Melanocyte of skin (primary cell): ENCODE data around the genes RTL9 and ALG13.

DNA sequence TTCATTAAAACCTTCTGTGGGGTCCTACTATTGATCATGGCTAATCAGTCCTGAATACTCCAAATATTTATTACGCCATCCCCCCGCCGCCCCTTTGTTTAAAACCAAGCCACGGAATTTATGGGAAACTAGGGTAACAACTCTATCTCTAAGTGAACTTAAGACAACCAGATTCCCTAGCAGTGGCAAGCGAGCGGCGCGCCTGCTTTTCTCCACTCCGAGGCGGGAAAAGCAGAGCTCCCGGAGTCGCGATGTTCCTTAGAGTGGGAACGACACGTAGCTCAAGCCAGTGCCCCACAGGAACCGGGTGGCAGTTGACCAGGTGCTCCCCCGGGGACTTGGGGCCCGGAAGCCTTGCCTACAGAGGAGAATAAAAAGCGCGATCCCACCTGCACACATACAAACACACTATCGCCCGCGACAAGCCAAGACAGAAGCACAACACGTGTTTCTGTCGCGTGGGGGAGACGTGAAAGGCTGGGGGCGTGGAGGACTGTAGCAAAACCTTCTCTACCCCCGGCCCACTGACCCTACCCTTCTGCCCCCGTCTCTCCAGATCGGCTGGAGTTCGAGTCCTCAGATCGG lies 531 bp downstream of the NUP62CL start:
- CAGE, long polyA plus RNA, 2 experiments, result no peak in any of the 2 experiments

DNA sequence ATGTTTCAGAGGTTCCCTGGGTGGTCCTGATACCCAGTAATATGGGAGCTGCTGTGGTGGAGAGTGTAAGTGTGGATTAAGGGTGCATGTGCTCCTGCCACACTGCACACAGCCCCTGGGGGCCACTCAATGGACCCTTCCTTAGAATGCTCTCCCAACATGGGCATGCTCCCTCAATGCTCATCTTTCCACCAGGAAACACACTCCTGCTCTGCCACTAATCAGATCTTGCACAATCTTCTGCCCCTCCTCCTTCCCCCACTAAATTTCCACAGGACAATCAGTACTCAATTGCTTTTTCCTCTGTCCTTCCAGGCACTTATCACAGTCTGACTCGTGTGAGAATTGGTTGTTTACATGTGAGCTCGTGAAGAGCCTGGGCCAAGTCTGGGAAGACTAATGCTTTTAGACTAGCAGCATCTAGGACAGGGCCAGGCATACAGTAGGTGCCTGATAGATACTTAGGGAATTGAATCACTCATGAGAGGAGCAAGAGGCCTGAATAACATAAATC lies 54.8 kb downstream of the PRPS1 start:
- CAGE, long polyA plus RNA, 2 experiments, result no peak in any of the 2 experiments

GRCh38 chrX:107825973-107826701 lies 471 bp downstream of the MID2 start:
- CAGE, long polyA plus RNA, 2 experiments, result no peak in any of the 2 experiments

DNA sequence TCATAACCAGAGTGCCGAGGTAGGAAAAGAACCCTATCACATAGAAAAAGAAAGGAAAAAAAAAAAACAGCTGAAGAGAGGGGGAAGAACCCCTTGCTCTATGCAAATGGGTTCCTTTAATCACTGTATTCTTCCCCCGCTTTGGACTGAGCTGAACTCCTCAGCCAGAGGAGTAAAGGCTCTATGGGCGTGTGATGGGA lies 52.2 kb downstream of the MID2 start:
- CAGE, long polyA plus RNA, 2 experiments, result no peak in any of the 2 experiments

GRCh38 chrX:108084735-108085309 lies 6.5 kb downstream of the PSMD10 start:
- CAGE, long polyA plus RNA, 2 experiments, result no peak in any of the 2 experiments

- CAGE, long polyA plus RNA, 2 experiments, result no peak in any of the 2 experiments
Observed at GRCh38 chrX:109537151-109537800, 632 bp downstream of the NXT2 start.

DNA sequence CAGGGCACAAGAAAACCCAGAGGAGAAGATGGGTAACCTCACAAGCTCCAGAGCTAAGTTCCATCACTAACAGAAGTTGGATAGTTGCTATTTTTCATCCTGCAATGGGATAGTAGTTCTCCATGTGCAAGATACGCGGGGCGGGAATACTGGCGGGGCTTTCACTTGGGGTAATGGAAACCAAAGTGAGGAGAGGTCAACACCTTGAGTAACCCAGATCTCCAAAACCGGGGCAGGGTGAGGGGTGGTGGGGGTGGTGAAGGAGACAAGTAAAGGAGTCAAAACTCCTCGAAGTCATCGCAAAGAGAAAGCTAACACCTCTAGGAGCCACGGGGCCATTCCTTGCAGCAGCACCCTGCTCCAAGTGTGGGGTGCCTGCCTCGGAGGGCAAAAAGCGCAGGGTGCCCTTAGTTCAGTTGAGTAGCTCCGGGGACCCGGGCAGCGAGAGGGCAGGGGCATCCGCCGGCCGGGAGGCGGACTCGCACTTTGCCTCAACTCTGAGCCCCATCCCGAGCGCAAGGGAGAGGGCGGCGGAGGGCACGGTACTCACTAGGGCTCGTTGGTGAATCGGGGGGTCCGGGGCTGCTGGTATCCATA lies 738 bp downstream of the AMMECR1 start:
- CAGE, long polyA plus RNA, 2 experiments, result no peak in any of the 2 experiments

DNA sequence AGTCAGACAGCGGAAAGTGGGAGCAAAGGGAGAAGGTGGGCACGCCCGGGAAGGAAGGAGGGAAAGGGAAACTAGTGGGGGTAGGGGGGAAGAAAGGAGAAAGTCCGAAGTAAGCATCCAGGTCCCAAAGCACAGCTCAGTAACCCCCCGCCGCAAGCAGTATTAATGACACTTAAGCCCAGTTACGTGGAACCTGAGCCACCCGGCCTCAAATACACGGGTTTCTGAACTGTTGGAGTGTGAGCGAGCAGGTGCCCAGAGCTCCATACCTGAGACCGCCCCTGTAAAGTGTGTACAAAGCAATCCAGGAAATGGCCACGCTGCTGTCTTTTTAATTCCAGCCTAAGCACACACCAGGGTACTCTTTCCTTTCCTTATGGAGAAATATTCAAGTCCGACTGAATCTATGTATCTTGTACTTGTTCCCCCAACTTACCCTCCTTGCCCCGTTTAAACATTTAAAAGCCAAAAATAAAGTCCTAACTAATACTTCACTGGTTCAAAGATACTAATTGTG lies 587 bp upstream of the AMMECR1 start:
- CAGE, long polyA plus RNA, 2 experiments, result no peak in any of the 2 experiments

DNA sequence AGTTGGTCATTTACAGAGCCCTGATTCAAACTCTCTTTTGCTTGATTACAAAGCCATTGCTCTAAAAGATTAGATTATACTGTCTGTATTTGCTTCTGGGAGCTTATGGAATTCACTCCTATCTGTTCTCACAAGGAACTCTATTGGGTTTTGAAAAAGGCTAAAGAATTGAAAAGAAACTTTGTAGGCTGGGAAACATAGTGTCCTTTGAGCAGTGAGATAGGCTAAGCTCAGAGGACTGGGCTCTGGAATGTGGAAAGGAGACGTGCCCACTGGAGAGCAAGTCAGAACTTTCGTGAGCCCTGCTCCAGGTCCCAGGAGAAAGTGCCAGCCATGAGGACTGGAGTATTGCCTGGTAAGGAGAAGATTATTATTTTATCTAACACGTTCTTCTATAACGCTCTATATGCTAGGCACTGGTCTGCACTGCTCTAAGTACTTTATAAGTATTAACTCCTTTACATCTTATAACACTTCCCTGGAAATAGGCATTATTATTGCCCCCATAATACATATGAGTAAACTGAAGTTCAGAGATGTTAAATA lies at the start of gene RTL9:
RTL9 (plus strand) TSS at position 287 of the 546 bp plus-strand sequence.
- CAGE, long polyA plus RNA, 2 experiments, result no peak in any of the 2 experiments

- CAGE, long polyA plus RNA, 2 experiments, result no peak in any of the 2 experiments
Observed at GRCh38 chrX:110985539-110986076, 110.4 kb upstream of the PAK3 start.

- CAGE, long polyA plus RNA, 2 experiments, result no peak in any of the 2 experiments
Observed at GRCh38 chrX:111040755-111041650, 55.0 kb upstream of the PAK3 start.

GRCh38 chrX:111519183-111519503 lies 7.7 kb downstream of the SERTM2 start:
- CAGE, long polyA plus RNA, 2 experiments, result no peak in any of the 2 experiments

- CAGE, long polyA plus RNA, 2 experiments, result no peak in any of the 2 experiments
Observed at GRCh38 chrX:111680657-111681450, at the start of gene ALG13. TSS of gene ALG13 (plus strand) at chrX:111681170.

GRCh38 chrX:111881622-111882115 lies 5.7 kb downstream of the TRPC5OS start:
- CAGE, long polyA plus RNA, 2 experiments, result no peak in any of the 2 experiments

- CAGE, long polyA plus RNA, 2 experiments, result no peak in any of the 2 experiments
Observed at GRCh38 chrX:112086775-112087271, 4.0 kb downstream of the RTL4 start.

GRCh38 chrX:112818767-112819049 lies 21.9 kb downstream of the AMOT start:
- CAGE, long polyA plus RNA, 2 experiments, result no peak in any of the 2 experiments

- CAGE, long polyA plus RNA, 2 experiments, result no peak in any of the 2 experiments
Observed at GRCh38 chrX:115229587-115230136, 4.2 kb downstream of the LRCH2 start.

DNA sequence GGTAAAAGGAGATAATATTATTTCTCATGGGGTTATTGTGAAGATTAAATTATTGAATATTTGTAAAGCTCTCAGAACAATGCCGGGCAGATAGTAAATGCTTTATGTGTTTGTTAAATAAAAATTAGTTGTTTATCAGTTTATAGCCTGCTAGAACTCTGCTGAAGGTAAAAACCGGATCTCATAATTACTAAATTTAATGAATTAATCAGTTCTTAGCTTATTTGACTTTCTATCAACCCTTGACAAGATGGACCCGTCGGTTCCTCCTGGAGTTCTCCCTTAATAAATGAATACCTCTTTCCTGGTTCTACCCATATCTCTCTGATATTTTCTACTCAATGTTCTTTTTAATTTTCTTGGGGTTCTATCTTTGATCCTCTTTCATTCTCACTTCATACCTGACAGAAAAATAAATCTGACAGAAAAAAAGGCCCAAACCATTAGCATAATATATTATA lies 2.4 kb upstream of the LUZP4 start:
- CAGE, long polyA plus RNA, 2 experiments, result no peak in any of the 2 experiments

DNA sequence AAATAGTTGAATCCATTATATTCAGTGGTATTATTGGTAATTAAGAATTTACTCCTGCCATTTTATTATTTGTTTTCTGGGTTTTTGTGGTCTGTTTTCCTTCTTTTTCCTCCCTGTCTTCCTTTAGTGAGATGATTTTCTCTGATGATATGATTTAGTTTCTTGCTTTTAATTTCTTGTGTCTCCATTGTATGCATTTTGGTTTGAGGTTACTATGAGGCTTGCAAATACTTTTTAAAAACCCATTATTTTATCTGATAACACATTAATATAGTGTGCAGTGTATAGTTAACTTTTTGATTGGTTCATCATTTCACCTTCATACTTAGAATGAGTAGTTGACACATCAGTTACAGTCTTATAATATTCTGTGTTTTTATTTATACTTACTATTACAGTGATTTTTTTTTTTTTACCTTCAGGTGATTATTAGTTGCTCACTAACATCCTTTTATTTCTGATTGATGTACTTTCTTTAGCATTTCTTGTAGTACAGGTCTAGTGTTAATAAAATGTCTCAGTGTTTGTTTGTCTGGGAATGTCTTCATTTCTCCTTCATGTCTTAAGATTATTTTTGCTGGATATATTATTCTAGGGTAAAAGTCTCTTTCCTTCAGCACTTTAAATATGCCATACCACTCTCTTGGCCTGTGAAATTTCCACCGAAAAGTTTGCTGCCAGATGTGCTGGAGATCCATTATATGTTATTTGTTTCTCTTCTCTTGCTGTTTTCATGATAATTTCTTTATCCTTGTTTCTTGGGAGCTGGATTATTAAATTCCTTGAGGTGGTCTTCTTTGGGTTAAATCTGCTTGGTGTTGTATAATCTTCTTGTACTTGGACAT lies 237.2 kb upstream of the AGTR2 start:
- CAGE, long polyA plus RNA, 2 experiments, result no peak in any of the 2 experiments

GRCh38 chrX:115936521-115936944 lies 234.0 kb upstream of the AGTR2 start:
- CAGE, long polyA plus RNA, 2 experiments, result no peak in any of the 2 experiments